Hematopoietic multipotent progenitor cell (in vitro differentiated cells): ENCODE results near the genes SEMA3C and SRI.

DNA sequence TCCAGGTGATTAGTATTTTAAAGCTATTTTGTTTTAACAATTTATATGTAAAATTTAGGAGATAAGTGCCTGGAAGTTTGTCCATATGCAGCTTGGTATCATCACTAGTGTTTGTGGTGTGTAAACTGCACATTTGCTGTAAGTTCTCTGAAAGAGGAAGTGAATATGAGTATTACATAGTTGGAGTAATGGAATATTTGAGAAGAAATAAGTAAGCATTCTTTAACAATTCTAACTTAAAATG, 2.0 kb downstream of the RSBN1L start:
- CAGE, long polyA plus RNA: no peak

GRCh38 chr7:77766299-77766889, 31.8 kb downstream of the TMEM60 start:
- CAGE, long polyA plus RNA: no peak

GRCh38 chr7:78198339-78198605, 400.0 kb upstream of the TMEM60 start:
- CAGE, long polyA plus RNA: no peak

- CAGE, long polyA plus RNA: no peak
These were observed 773 bp downstream of the GNAI1 start for GRCh38 chr7:80135309-80135898.

DNA sequence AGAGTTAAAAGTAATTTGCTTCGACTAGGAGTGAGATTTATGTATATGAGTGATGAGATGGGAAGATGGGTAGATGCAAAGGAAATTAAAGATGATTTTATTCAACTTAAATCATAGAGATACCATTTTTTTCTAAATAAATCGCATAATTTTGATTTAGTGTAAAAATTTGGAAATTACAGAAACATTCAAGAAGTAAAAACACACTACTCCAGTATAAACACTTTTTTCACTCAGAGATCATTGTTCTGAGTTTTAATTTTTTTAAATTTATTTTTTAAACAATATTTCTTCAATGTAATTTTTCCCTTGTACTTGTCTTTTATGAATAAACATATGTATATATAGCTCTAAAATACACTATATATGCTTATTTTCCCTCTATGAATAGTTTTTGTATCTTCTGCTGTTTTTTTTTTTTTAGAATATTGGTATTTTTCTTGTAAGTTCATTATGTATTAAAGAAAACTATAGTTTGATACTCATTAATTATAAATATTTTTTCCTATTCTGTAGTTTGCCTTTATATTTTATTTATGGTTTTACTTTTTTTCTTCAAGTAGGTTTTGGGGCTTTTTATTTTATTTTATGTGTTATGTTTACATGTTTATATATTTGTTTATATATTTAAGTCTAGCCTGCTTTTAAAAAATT, 39.5 kb downstream of the GNAI1 start:
- CAGE, long polyA plus RNA: no peak

- CAGE, long polyA plus RNA: no peak
These were observed 34.5 kb upstream of the CD36 start for GRCh38 chr7:80603948-80604339.

DNA sequence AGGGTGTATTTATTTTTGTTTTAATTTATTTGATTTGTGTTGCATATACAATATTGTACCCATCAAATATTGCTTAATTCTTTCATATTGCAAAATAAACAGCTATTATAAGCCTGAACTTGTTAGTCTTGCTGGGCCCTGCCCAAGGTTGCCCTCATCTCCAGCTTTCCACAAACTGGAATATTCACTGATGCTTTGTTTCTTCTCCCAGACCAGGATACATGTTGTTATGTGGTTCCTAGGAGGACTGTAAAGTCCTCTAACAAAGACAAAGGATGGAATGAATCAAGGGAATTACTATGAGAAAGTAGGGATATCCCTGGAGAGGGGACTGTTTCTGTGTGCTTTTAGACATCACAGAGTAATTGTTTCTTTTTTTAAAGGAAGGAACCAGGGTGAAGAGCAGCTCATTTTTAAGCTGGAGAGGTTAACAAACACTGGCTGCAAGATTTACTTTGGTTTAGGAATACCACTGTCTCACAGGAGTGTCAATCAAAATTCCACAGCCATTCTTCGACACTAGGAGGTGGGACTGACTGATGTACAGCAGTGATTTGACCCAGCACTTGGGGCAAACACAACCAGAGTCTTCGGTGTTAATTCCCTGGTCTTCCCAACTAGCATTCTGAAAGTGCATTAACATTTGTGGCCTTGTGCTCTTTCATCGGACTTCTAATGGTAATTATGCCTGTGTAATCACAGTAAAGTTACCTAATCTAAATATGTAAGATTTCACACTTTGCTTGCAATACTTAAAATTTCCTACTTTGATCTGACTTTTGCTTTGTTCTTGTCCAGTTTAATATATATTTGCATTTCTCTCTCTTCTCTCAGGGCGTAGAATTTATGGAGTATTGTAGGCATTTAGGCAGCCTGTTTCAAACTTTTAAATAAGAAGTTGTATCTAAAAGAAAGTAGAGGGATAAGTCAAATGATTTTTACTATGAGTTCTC, 14.7 kb upstream of the CD36 start:
- CAGE, long polyA plus RNA: no peak

GRCh38 chr7:80879859-80880512, 38.9 kb downstream of the SEMA3C start:
- CAGE, long polyA plus RNA: no peak

- CAGE, long polyA plus RNA: no peak
These were observed 27.5 kb downstream of the SEMA3C start for GRCh38 chr7:80891375-80891727.

GRCh38 chr7:80918616-80919698, at the start of gene SEMA3C:
Gene SEMA3C (minus strand): TSS chr7:80919051.
- CAGE, long polyA plus RNA: no peak

DNA sequence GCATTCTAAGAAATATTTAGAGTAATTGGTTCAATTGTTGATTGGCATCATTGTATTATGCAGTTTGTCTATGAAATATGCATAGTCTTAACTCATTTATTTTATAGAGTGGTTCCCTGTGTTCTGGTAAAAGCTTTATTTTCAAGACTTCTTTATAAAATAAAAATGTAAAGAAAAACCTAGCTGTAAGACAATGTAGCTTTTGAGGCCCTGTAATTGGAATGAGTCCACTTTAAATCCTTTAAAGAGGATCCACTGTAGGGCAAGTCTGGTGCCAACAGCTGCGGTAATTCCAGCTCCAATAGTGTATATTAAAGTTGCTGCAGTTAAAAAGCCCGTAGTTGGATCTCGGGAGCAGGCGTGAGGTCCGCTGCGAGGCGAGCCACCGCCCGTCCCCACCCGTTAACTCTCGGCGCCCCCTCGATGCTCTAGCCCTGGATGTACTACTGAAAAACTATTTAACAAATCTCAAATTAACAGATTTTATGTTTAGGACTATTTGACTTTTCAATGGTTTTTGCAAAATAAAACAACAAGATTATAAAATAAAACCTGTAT, 414.6 kb upstream of the SEMA3C start:
- CAGE, long polyA plus RNA: no peak

DNA sequence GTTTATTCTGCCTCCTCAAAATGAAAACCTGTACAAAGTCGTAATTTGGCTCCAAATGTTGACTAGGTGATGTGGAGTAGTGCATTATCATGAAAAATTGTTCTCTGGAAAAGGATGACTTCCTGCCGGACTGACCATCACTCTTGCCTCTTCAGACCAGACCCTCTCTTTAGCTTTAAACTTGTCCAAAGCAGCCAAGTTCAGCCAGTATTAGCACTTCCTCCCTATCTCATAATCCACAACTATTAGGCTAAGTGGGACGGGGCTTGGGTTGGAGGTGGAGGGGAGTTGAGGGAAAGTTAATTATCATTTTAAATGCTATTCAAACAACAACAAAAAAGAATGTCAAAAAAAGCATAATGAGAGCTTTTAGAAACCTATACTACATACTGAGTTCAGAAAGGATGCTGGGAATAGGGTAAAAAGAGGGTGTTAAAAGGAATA, 447 bp downstream of the HGF start:
- CAGE, long polyA plus RNA: no peak

DNA sequence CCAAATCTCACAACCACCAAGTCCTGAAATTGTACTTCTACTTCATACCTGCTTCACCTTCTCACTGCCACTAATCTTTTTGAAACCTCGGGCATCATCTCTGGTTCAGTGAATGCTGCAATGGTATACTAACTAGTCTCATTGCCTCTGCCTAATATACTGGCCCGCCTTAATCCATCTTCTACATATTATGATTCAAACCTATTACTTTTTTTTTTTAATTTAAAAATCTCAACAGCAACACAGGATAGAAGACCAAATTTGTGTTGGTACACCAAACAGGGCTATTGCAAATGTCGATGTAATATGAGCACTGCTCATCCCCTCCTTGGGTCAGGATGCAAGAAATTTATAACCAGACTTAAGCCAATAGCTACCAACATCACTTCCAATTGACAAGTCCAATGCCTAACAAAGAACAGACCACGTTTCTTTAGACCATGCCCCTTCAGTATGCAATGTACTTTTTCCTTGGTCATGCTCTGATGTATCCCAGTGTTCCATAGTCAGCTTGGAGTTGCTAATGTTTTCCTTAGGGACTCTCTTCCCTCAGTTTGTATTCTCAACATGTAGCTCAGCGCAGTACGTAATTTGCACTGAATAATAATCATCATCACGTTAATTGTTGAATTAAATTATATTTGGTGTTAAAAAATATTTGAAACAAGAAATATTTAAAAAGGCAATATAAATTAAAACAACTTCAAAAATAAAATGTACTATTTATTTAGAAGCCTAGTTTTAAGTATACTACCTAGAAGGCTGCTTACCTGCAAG, 7.9 kb downstream of the CACNA2D1 start:
- CAGE, long polyA plus RNA: no peak

- CAGE, long polyA plus RNA: no peak
These were observed 431 bp downstream of the CACNA2D1 start for GRCh38 chr7:82443048-82443643.

DNA sequence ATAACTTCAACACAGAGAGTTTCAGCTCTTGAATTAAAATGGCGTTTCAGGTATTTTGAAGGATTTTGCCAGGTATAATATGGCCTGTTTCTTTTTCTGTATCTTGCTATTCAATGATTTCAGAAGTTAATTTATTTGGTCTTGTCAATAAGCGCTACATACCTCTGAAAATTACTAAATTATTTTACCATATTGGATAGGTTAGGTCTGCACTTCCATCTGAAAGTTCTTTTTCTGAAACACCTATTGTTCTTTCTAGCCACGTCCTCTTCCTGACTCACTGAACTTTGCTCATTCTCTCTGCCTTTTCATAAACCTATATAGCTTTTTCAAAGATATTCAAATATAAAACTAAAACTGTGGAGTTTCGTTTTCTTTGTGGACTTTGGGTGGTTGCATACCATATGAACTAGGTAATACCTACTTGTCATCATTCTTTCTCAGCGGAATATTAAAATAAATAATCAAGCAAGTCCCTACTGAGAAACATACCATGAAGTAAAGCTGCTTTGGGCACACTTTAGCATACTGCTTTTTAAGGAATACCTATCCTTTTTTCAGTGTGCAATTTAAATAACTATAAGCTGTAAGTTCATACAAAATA, 136.0 kb downstream of the SEMA3A start:
- CAGE, long polyA plus RNA: no peak

GRCh38 chr7:87056297-87056674, 3.2 kb downstream of the ELAPOR2 start:
- CAGE, long polyA plus RNA: no peak

DNA sequence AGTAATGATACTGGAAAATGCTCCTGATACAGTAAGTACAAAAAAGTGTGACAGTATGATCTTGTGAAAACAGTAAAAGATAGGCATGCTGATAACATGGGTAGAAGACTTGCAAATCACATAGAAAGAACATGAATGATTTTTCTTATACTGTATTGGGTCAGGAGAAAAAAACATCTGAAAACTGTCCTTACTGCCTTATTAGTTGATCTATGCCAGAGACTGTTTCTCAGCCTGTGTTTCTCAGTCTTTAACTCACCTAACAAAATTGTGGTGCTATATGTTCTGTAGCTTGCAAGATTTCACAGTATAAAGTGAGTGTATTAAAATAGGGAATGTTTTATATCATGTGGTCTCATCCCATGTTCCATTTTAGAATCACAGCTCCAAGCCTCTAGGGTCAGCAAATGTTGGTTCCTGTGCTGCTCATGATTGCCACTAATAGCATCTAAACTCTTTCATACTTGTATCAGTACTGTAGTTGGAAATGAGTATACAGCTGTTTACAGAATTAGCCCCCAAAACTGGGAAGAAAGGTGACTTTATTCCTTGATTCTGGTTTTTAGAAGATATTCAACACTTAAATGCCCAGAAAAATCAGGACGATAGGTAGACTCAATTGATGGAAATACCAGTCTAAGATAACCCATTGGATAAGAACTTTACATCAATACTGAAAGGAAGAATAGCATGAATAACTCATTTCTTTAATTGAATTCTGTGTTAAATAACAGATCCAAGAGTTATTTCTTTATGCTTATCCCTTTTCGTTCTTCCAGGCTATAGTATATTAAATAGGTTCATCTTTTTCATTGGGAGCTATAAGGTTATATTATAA, 4.9 kb downstream of the DMTF1 start:
- CAGE, long polyA plus RNA: no peak

- CAGE, long polyA plus RNA: no peak
These were observed 1.0 kb upstream of the CROT start for GRCh38 chr7:87344528-87344766.

DNA sequence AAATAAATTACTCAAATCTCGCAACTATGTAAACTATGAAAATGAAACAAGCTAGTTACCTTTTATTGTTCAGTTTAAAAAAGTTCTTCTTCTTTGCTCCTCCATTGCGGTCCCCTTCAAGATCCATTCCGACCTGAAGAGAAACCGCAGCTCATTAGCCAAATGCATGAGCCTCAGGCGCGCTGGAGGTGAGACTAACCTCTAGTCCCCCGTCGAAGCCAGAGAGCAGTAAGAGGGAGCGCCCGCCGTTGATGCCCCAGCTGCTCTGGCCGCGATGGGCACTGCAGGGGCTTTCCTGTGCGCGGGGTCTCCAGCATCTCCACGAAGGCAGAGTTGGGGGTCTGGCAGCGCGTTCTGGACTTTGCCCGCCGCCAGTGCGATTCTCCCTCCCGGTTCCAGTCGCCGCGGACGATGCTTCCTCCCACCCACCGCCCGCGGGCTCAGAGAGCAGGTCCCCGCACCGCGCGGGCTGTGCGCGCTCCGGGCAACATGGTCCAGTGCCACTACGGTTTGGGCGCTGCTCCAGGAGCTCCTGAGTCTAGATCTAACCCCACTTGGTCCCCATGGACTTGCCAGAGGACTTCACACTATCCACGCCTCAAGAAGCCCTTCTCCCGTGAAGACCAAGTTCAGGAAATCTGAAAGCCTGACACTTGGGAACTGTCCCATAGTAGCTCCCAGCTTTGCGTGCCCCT, 479 bp downstream of the ABCB1 start:
- CAGE, long polyA plus RNA: no peak

- CAGE, long polyA plus RNA: start-site peak on the minus strand at chr7:88220029-88220062, 744 reads
These were observed at the start of gene SRI for GRCh38 chr7:88219951-88220869. Gene SRI (minus strand): TSS chr7:88220038.